Kidney epithelial cell (primary cell): ENCODE measurements around the genes FKBP8 and NDUFA13.

DNA sequence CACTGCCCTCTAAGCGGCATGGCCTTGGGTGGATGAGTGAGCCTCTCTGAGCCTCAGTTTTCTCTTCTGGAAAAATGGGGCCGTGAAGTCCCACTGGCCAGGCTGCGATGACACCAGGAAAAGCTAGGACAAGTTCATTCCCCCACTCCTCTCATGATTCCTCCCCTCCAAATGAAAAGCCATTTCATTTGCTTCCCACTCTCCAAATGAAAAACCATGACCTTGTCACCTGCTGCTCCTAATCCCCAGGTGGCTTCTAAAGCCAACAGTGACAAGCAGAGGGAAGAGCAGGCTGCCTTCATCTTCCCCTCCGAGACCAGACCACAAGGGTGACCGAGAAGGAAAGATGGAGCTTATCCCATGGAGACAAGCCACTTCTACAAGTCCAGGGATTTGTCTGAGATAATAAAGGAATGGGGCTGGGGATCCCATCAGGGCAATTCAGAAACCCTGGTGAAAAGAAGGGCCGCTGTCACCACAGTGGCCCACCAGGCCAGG is 29.0 kb downstream of the ELL start:
- RAMPAGE, long total RNA: no peak
- RRBS: no CpG with 5 or more reads among the region's 6 CpGs

DNA sequence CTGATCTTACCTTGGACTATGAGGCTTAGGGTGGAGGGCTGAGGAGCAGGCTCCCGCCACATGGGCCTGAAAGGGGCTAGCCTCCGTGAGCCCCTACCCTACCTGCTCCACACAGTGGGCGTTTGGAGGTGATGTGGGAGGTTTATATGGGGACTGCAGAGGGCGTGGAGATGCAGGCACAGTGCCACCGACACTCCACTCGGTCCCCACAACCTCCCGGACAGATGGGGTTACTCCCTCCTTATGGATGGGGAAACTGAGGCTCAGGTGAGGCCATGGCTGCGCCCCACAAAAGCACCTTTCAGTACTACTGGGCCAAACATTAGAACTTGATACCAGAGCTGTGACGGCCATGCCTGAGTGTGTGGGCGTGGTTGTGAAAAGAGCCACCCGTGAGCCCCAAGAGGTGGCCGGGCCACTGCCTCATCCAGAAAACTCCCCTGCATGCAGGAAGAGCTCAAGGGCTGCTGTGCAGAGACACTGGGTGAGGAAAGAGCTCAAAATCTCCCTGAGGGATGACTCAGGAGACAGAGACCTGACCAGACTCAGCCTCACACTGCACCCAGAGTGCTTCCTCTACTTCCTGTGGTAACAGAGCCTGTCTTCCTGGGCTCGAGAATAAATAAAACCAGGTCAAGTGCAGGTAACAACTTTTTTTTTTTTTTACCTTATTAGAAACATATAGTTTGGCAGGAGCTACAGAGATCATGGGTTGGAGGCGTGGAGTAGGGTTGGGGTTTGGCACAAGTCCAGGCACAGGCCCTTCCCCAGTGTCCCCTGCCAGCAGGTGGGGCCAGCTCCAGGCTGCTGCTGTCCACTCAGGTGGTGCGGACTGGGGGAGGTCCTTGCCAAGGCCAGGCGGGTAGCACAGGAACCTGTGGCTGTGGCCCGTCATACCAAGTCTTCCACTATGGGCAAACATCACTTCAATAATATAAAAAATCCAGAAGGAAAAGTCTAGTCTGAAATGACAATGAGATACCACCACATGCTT is 25.7 kb downstream of the ELL start:
- RAMPAGE, long total RNA: no peak
- RRBS: no CpG with 5 or more reads among the region's 17 CpGs

DNA sequence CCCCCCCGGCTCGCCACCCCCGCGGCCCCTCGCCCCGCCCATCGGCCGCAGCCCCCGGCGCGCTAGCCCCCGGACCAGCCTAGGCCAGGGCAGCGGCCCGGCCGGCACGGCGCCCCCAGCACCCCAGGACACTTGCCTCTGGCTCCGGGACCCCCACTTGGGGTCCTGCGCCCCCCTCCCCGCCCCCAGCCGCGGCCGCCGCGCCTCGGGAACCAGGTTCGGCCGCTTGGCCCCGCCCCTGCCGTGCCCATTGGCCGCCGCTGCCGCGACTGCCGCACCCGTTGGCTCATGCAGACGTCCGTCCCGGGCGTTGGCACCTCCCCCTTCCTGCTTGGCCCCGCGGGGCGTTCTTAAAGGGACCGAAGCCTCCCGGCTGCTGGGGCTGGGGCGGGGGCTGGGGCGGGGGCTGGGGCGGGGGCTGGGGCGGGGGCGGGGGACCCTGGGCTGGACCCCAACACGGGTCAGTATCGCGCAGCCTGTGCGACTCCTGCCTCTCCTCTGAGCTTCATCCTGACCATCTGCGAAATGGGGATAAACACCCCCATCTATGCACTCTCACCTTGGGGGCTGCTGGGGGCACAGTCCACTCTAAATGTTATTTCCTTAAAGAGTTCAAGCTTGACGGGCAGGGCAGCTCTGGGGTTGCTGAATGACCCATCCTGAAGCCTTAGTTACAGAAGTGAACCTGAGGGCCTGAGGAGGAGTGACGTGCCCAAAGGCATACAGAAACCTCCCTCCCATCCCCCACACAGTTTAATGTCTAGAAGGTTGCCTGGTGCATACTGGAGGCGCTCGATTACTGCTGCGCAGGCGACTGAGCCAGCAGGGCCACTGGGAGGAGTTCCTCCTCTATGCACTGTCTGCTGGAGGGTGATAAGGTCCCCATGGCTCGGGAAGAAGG is at the start of gene FKBP8:
Gene FKBP8, minus strand, starts transcription at position 224 of the 901 bp plus-strand sequence.
- RAMPAGE, long total RNA: start-site peak on the minus strand centred at position 197 of the sequence, 84 bp wide, 3,290 and 3,939 reads in 2 replicates
- RRBS: 1% methylated on average over 20 of the region's 62 CpGs

DNA sequence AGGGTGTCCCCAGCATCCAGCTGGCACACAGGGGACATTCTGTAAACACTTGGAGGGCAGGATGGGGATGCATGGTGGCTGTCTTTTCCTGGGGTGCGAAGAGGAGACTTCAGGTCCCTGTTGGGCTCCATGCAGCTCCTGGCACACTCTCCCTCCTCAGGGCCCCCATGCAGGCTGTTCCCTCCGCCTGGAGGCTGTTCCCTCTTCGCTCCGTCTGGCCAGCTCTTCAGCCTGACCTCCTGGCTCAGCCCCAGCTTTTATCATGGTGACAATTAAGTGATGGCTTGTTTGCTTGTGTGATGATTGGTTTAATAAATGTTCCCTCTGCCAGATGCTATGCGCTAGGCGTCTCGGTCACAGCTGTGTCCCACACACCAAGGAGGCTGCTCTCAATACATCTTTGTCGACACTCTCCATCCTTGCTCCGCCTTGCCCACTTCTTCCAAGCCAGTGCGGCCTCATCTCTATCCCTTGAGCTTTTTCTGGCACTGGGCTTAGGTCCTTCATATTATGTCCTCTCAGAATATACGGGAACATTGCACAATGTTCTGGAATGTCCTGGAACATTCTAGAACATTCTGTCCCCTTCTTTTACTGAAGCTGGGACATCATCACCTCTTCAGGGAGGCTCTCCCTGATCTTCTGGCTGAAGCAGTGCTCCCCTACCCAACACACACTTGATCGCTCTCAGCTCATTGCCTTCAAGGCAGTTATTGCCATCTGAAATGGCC is 7.2 kb upstream of the KLHL26 start:
- RAMPAGE, long total RNA: no peak
- RRBS: no CpG with 5 or more reads among the region's 12 CpGs

GRCh38 chr19:18741700-18742249 is 49.3 kb downstream of the COMP start:
- RAMPAGE, long total RNA: no peak
- RRBS: no CpG with 5 or more reads among the region's 18 CpGs

DNA sequence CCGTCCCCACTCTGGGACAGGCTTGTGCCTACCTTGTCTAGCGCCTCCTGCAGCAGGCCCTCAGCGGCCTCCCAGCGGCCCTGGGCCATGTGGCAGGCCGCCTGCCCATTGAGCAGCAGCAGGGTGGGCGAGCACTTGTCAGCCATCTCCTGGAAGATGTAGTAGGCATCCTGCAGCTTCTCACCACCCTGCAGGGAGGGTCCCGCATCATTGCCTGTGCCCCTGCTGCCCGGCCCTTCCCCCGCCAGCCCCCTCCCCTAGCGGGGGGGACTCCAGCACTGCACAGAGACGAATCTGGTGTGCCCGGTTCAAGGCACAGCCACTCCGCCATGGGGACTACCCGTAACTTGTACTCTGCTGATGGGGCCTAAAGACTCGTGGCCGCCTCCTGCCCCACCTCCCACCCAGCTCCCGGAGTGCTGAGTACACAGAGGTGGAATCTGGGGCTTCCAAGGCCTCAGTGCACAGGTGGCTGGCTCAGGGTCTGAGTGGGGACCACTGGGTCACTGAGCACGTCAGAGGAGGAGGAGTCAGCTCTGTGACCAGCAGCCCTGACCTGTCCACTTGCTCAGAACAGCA is 7.4 kb upstream of the CERS1 start:
- RAMPAGE, long total RNA: no peak
- RRBS: 68% methylated on average over 5 of the region's 18 CpGs

DNA sequence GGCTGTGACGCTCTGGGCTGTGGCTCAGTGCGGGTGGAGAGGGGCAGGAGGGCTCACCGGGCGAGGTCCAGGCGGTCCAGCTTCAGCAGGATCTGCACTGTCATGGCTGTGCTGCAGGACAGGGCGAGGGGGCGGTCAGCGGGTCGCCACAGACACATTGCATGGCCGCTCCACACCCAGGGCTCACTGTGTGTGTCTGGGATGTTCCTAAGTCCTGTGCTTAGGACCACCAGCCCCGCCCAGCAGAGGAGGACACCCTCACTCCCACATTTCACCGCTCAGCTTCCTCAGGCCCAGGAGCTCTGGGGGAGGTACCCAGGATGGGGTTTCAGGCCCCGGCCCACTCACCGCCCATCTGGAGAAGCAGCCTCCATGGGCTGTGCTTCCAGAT is 9.6 kb upstream of the CERS1 start:
- RAMPAGE, long total RNA: no peak
- RRBS: 78% methylated on average over 2 of the region's 14 CpGs

DNA sequence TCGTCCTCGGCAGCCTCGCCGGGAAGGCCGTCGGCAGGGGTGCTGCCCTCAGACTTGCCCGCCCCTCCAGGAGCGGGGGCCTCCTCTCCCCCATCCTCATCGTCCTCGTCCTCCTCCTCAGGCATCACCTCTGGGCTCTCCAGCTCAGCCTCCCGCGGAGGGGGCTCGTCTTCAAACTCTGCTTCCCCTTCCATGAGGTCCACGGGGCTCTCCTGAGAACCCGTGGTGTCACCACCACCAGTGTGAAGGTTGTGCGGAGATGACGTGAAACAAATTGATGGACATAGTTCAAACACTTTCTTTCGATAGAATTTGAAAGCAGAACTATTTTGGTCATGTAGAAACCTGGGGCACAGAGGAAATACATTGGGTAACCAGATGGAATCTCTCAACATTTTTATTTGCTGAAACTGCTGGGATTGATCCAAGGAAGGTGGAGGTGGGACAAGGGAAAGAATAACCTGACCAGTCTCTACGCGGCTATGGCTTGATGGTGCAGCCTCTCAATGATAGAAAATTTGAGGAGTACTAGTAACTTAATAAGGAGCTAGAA is 28.9 kb downstream of the SUGP2 start:
- RAMPAGE, long total RNA: no peak
- RRBS: no CpG with 5 or more reads among the region's 20 CpGs

- RAMPAGE, long total RNA: no peak
- RRBS: no CpG with 5 or more reads among the region's 81 CpGs
Observed at GRCh38 chr19:19110308-19111442, 27.6 kb downstream of the TMEM161A start.

DNA sequence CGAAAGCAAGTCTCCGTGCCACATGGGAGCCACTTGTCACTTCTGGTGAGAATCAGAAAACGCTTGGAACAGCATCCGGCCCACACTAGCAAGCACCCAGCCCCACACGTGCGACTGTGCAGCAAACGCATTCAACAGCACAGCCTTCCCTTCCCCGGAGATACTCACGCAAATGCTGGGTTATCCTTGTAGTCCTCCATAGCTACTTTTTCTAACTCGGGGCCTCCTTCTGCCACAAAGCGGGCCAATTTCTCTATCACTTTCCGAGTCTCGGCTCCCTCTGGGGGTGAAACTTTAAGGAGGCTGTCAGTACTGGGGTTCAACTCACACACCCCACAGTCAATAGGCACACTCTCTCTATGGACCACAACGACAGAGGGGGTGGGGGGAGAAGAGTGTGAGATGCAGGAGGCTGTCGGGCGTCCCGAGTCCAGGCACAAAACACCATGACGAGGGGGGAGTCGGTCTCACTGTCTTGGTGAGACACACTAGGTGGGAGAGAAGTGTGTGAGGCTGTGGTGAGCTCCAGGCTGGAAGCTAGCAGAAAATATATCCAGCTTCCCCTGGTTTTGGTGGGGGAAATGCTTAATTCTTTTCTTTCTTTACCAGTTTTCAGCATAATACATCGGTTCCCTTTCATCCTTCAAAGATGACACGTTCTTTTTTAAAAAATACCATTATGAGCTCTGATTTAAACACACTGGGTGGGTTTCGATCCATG is 16.6 kb downstream of the SUGP1 start:
- RAMPAGE, long total RNA: no peak
- RRBS: 97% methylated on average over 4 of the region's 22 CpGs

DNA sequence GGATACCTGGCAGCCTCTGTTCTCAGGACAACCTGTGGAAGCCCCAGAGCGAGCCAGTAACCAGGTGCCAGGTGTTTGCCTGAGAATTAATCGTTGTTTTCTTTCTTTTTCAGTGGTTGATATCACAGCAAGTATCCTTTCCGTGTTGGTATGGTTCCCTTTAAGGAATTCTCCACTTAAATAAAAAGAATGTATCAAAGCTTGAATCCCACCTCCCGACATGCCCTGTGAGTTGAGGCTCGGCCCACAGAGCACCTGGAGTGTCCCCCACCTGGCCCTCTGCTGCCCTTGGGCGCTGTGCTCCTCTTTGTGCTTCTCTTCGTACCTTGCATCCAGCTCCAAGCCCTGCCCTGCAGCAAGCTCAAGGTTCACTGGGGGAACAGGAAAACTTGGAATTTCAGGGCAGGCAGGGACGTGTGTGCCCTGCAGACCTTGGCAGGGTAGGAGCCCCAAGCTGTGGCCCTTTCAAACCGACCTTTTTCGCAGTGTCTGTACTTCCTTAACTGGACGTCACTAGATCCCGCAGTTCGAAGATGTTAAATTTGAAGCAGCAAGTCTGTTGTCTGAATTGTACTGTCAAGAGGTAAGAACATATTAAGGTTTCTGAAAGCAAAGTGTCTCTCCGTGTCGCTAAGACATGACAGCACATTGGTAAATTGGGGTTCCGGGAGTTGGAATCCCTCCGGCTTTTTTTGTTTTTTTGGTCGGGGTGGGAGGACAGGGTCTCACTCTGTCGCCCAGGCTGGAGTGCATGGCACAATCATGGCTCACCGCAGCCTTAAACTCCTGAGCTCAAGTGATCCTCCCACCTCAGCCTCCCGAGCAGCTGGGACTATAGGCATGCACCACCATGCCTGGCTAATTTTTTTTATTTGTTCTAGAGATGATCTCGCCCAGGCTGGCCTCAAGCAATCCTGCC is 15.2 kb downstream of the MAU2 start:
- RAMPAGE, long total RNA: no peak
- RRBS: no CpG with 5 or more reads among the region's 22 CpGs

- RAMPAGE, long total RNA: no peak
- RRBS: no CpG with 5 or more reads among the region's 19 CpGs
Observed at GRCh38 chr19:19342897-19343732, 22.5 kb downstream of the MAU2 start.

DNA sequence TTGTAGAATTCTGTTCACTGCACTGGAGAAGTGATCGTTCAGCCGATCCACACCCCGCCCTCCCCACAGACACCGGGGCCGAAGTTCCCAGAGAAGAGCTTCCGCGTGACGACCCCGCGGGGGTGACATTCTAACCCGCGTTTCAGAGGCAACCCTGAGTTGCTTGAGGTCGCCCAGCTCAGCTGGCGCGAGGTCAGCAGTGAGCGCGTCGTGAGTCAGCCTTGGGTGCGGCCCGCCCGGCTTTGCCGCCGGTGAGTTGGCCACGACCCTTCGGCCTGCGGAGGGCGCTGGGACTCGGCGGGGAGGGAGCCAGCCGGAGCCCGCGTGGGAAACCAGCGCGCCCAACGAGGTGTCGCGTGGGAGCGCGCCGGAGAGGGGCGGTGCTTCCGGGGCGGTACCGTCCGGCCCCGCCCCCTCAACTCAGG is 285 bp upstream of the GATAD2A start:
- RAMPAGE, long total RNA: no peak
- RRBS: under 1% methylated on average over 18 of the region's 46 CpGs

DNA sequence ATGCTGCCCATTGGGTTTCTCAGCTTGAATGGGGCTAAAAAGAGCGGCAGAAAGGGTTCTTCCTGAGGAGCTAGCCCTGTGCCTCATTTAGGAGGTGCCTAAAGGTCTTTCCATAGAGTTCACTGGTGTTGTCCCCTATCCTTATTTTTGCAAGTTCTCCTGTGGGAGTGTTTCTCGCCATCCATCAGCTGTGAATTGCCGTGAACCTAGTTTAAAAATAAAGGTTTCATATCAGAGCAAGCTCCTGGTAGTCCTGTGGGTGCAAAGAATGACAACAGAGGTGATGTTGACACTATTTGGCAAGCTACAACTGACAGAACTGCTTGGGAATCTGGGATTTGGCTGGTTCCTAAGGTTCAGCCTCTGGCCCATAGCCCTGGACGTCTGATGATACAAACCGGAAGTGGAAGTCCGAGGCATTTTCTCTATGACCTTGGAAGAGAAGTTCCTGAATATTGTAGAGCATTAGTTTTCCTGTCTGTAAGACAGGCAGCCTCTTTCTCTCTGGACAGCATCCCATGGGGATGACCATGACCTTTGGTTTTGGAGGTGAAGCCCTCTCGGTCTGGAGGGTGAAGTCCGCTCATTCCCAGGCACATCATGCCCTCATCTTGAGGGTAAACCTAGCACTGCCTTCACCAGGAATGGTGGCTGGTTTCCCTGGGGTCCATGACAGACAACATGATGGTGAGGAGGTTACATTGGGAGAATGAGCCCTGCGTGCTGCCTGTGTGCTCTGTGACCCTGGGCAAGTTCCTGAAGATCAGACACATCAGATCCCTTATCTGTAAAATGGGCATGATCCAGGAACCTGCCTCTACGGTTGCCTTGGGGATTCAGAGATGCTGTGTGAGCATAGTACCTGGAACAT is 29.1 kb downstream of the GATAD2A start:
- RAMPAGE, long total RNA: no peak
- RRBS: no CpG with 5 or more reads among the region's 10 CpGs

DNA sequence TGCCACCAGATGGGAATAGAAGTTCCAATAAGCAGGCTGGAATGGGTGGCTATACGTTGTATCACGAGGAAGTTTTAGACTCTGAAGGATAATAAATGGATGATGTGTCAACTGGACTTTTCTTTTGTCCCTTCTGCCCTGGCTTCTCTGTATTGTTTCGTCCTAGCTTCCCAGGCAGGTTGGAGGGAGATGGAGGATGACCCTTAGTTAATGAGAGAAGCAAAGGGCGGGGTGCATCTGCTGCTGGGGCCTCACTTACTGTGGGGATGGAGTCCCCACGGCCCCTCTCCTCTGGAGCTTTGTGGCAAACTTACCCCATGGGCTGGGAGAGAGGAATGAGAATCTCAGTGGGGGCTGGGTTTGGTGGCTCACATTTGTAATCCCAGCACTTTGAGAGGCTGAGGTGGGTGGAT is 6.5 kb downstream of the TSSK6 start:
- RAMPAGE, long total RNA: no peak
- RRBS: no CpG with 5 or more reads among the region's 5 CpGs

DNA sequence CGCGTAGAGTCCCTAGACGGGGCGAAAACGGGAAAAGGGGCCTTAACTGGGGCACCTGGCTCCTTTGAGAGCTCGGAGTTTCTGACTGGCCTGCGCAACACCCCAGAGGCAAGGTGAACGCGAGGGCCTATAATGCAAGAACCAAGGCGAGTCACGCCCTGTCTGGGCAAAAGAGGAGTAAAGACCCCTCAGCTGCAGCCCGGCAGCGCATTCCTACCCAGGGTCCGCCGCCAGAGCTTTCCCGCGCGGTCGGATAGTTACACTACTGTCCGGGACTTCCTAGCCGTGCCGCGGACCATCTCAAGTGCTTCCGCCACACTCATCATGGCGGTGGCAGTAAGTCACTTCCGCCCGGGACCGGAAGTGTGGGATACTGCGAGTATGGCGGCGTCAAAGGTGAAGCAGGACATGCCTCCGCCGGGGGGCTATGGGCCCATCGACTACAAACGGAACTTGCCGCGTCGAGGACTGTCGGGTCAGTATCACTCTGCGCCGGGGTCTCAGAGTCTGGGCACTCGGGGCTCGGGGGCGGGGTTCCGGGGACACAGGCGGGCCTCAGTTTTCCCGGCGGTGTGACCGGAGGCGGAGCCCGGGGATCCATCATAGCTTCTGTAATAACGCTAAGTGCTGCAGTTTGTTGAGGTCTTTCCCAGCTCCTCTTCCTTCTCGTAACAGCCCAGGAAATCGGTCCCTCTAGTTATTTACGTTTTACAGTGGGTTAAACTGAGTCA is at the start of gene NDUFA13:
Gene NDUFA13, plus strand, starts transcription at position 368 of the 731 bp plus-strand sequence.
- RAMPAGE, long total RNA: no peak
- RRBS: under 1% methylated on average over 32 of the region's 55 CpGs

DNA sequence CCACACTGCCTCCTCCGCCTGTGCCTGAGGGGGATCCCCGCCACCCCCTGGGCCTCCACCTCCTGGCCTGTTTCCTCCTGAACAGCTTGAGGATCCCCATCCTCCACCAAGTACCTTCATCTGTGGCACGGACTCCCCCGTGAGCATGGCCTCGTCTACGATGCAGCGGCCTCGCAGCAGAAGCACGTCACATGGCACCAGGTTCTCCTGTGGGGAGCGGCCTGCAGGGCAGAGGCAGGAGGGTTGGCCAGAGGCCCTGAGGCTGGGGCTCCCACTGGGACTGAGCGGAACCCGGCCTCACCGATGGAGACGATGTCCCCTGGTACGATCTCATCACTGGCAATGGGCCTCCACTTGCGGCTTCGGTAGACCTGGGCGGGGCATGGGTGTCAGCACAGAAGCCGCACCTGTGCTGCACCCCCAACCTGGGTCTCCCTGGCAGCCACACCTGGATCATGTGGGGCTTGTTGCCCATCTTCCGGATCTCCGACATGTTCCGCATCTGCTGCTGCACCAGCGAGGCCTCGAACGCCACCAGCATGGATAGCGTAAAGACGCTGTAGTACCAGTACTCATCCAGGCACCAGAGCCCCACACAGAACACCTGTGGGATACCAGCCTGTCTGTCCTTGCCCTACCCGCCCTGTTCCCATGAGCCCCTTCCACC is 6.8 kb downstream of the ATP13A1 start:
- RAMPAGE, long total RNA: no peak
- RRBS: no CpG with 5 or more reads among the region's 28 CpGs

DNA sequence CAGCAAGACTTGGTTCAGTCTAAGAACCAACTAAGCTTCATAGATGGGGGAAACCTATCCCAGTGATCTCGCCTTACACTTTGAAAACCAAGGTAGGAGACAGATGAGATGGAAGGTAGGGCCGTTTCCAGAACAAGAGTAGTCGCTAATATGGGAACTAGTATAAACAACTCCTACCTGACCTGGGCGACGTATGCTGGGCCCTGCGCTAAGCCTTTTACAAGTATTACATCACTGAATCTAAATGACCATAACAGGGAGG is 753 bp downstream of the ATP13A1 start:
- RAMPAGE, long total RNA: no peak
- RRBS: no CpG with 5 or more reads among the region's 6 CpGs

- RAMPAGE, long total RNA: no peak
- RRBS: no CpG with 5 or more reads among the region's 21 CpGs
Observed at GRCh38 chr19:19679029-19680092, 10.7 kb downstream of the ZNF101 start.

DNA sequence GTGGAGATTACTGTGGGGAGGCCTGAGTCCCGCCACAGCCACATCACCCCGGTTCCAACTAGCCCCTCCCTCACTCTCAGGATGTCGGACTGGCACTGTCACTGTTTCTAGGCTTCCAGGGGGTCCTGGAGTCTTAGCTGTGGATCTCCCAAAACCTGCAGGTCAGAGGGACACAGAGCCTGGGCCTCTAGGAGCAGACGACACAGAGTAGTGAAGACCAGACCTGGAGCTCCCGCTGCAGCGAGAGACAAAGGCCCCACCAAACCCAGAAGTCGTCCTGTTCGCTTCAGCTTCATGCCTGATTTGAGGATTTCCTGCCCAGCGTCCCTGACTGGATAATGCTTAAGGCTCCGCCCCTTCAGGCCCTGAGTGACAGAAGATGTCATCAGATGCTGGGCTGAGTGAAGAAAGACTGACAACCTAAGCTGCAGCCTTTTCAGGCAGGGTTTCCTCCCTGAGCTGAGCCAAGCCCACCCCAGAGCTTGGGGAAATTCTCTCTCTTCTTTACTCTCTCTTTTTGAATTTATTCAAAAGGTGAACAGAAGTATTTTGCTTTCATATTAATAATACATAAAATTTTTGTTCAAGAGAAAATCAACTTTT is 55.9 kb downstream of the ZNF93 start:
- RAMPAGE, long total RNA: no peak
- RRBS: no CpG with 5 or more reads among the region's 10 CpGs